ENCODE measurements around a stretch of chr2.

GRCh38 chr2:102367272-102367737 lies 11.7 kb downstream of the IL18R1 start:
- PRO-cap, 8 experiments: peak in 1 of 8 experiments; most common minus-strand start chr2:102367483 (in 1)

- PRO-cap, 8 experiments: no peak in any of the 8 experiments
These were observed 4.6 kb upstream of the IL18RAP start for GRCh38 chr2:102418338-102418784.

GRCh38 chr2:102618468-102618964 lies 837 bp upstream of the SLC9A2 start:
- PRO-cap, 8 experiments: no peak in any of the 8 experiments

DNA sequence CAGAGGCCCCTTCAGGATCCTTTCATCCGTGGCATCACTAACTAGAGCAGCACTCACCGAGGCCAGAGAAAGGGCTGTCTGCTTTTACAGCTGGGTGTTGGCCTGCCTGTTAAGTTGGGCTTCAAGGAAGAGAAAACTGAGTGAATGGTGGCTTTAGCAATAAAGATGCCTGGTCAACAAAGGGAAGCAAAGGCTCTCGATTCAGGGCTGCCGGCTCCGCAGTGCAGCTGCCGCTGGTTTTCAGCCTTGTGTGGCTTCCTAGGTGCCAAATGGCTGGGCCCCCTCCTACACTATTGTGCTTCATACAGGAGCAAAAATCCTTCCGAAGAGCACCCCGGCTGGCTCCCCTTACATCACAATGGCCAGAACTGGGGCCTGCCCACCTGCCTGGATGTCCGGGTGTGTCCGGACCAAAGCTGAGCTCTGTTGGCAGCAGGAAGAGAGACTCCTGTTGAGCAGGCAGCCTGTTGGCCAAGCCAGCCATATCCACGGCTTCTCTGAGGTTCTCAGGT lies 61.0 kb upstream of the GPR45 start:
- PRO-cap, 8 experiments: no peak in any of the 8 experiments

GRCh38 chr2:105280449-105280814 lies 38.9 kb downstream of the GPR45 start:
- PRO-cap, 8 experiments: no peak in any of the 8 experiments

DNA sequence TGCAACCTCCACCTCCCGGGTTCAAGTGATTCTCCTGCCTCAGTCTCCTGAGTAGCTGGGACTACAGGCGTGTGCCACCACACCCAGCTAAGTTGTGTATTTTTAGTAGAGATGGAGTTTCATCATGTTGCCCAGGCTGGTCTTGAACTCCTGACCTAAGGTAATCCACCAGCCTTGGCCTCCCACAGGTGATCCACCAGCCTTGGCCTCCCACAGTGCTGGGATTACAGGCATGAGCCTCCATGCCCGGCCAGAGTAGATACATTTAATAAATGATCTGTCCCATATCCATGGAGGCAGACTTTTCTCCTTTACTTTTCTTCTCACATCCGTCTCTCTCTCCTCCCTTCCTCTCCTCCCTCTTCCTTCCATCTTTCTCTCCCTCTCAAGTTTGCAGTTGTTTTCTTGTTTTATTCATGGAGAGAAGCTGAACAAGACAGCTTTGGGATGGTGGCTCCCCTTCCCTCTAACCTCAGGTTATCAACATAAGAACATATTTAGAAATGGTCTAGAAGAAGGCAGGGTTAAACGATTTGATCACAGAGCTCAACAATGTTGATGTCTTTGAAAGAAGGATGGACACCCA lies 29.6 kb downstream of the C2orf49 start:
- PRO-cap, 8 experiments: no peak in any of the 8 experiments

DNA sequence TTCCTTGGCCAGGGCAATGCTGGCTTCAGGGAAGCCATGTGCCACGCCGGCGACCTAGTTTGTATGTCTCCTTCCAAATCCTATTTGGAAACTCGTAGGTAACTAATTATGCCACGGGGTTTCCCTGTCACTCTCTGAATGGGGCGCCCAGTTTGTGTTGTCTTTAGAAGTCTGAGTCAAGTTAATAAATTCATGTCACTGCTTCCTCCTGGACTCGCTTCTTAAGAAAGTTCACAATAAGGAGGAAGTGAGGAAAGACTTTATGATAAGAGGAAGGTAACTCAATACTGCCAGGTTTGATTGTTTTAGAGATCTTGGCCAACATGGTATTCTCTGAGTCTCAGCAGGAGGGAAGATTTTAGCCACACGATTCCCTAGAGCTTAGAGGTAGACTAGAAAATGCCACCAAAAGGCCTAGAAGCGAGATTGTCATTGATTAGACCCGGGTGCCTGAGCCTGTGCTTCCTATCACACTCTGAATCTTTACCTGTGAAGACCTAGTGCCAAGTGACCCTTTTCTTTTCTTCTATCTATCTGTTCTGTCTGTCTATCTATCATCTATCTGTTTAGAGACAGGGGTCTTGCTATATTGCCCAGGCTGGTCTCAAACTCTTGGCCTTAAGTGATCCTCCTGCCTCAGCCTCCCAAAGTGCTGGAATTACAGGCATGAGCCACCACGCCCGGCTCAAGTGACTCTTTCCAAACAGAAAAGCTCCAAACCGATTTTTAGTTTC lies 18.8 kb downstream of the FHL2 start:
- PRO-cap, 8 experiments: no peak in any of the 8 experiments

GRCh38 chr2:105380835-105381424 lies 17.9 kb downstream of the FHL2 start:
- PRO-cap, 8 experiments: no peak in any of the 8 experiments

- PRO-cap, 8 experiments: no peak in any of the 8 experiments
These were observed 1.1 kb downstream of the FHL2 start for GRCh38 chr2:105397781-105398217.

DNA sequence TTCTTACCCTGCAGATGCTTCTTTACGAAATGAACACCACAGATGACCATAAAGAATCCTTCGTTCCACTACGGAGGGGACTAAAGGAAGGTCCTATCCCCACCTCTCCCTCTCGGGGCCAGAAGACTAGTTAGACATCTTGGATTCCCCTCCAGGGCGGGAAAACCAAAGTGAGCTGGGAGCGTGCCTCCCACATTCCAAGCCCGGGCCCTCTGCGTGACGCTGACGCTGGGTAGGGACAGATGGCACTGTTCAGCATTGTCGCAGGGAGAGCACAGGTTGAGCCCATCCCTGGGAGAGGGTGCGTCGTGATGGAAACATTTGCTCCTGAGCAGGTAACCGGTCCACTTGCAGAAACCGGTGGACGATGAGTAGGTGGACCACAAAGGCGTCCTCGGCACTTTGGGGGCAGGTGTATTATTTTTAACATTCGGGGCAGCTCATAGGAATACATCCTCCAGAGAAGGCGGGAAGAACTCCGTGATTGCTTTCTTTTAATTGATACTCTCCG lies 700 bp upstream of the FHL2 start:
- PRO-cap, 8 experiments: no peak in any of the 8 experiments

DNA sequence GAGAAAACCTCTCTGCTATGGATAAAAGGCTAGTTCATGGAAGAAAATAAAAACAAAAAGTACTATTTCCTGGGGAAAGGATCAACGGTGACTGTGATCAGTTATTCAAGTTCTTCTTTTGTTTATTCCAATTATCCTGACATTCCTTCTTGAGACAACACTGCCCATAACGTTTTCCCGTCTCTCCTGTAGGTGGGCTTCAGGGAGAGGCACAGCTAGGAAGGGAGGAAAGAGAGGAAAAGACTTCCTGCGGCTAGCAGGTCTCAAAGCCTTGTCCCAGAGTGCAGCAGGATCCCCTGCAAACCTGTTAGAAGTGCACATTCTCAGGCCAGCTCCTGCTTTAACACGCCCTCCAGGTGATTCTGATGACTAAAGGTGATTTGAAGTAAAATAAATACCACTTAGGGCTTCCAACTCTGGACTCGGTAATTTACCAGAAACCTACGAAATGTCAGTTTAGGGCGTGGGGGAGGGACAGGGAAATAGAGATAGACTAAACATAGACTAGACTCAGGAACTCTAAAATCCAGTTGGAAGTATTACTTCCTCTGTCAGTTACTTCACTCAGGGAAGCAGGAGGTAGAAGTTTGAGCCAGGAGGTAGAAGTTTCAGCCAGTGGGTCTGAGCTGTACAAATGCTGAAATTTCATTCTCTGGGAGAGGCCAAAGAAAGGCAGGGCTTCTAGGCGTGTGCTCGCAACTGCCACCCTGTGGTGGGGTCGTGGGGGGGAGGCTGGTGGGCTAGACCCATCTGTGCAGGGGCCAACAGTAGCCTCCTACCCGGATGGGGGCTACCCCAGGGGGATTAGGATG lies 4.6 kb upstream of the FHL2 start:
- PRO-cap, 8 experiments: no peak in any of the 8 experiments

DNA sequence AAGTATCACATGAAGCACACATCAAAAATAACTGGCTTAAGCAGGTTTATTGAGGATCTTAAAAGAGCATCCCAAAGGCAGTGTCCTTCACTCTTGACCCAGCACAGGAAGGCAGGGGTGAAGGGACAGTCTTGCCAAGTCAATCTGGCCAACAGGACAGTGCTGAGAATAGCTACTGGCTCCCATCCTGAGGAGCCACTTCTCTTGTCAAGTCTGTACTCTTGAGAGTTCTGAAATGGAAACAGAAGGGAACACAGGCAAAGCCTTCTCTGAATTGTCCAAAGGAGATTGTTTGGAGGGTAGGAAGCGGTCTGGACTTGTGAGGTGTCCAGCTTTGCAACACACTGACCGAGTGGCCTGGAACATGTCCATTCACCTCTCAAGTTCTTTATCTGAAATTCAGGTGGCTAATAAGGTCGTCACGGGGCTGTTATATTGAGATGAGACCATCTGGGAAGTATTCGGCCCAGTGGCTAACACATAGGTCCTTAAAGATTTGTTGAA lies 99.5 kb upstream of the FHL2 start:
- PRO-cap, 8 experiments: no peak in any of the 8 experiments

DNA sequence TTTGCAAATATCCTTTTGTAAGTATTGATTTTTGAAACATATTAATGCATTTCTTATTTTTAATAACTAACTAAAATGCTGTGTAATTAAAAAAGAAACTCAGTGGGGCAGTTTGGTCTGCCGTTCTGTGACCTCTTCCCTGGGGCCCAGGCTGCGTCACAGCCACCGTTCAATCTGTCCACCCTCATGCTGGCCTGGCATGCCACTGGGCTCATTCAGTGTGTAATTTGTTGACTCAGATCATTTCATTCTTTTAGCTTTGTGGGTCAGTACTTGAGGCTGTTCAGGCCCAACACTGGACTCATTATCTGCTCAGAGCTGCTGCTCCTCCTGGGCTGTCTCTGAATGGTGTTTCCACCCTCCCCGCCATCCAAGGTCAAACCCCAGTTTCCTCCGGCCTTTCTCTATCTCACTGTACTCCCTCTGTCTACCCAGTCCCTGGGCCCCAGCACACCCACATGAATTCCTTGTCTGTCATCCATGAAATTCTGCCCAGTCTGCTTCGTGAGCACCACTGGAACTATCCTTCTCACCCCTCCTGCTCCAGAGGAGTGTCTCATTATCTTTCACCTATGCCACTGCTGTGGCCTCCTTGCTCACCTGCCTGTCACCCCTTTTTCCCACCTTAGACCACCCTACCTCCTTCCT lies 152.4 kb upstream of the NCK2 start:
- PRO-cap, 8 experiments: no peak in any of the 8 experiments

DNA sequence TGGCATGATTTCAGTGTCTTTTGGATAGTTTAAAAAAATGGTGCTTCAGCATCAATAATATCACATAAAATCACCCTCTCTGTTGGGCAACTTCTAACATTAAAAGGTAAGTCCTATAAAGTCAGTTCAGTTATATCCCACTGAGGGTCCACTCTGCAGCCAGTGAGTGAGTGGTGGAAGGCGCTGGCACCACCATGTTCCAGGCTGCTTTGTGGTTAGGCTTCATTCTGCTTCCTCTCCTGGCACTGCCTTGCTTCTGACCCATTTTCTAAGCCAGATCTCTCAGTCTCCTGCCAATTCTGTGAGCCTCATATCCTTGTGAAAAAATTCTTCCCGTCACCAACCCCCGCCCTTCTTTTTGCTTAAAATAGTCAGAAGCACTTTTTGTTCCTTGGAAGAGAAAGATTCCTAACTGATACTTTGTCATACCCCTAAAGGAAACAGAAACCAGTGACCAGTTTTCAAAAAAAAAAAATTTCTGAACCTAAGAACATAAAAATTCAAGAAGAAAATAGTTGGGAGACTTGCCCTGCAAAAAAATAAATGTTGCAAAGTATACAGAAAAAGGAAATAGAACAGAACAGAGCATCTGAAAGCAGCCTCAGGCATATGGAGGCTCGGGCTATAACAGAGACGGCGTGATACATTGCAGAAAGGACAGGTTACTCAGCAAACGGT lies 139.7 kb upstream of the NCK2 start:
- PRO-cap, 8 experiments: no peak in any of the 8 experiments

GRCh38 chr2:105746418-105747255 lies 1.9 kb downstream of the NCK2 start:
- PRO-cap, 8 experiments: peak in 7 of 8 experiments; most common plus-strand start chr2:105747075 (in 4); most common minus-strand start chr2:105746546 (in 6)

DNA sequence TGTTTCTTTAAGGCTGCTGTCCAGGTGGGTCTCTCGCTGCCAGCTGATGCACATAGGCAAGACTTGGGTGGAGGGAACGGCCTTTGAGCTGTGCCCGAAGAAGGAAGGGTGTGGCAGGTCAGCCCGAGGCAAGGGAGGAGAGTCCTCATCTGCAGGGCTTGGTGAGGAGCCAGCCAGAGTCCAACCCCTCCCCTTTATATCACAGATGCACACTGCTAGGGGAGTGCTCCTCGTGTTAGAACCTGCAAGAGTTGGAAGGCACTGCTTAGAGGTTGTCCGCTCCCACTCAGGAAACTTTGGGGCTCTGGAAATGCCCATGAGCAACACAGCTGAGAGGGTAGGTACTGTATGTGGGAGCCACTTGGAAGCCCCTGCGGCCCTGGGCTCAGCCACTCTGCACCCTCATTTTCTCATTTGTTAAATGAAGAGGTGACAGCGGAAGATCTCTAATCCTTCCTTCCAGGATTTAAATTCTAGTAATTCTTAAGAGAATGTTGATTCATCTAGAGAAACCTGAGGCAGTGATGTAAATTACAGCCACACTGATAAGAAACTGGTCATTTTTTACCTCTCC lies 46.1 kb downstream of the NCK2 start:
- PRO-cap, 8 experiments: peak in 2 of 8 experiments; most common plus-strand start position 63 of the sequence (in 1)

GRCh38 chr2:105856734-105857535 lies 112.2 kb downstream of the NCK2 start:
- PRO-cap, 8 experiments: peak in 1 of 8 experiments; most common plus-strand start chr2:105857329 (in 1)

DNA sequence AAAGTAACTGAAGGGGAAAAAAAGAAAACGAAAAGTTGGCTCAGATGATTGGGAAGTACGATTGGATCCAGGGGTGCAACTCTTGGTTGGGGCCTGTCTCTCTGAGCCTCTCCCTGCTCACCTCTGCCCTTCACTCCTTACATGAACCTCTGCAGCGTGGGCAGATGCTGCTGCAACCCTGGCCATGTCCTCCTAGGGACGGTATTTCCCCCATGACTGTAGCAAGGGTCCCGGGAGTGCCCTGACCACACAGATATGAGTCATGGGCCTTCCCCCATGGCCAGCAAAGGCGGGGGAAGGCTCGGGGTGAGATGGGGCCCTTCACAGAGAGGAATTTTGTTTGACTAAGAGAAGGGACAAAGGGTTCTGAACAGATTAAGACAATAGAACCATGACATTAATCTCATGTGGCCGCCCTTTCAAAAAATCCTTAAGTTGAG lies 129.0 kb downstream of the NCK2 start:
- PRO-cap, 8 experiments: no peak in any of the 8 experiments

- PRO-cap, 8 experiments: no peak in any of the 8 experiments
These were observed 131.5 kb upstream of the ECRG4 start for GRCh38 chr2:105934032-105934373.

DNA sequence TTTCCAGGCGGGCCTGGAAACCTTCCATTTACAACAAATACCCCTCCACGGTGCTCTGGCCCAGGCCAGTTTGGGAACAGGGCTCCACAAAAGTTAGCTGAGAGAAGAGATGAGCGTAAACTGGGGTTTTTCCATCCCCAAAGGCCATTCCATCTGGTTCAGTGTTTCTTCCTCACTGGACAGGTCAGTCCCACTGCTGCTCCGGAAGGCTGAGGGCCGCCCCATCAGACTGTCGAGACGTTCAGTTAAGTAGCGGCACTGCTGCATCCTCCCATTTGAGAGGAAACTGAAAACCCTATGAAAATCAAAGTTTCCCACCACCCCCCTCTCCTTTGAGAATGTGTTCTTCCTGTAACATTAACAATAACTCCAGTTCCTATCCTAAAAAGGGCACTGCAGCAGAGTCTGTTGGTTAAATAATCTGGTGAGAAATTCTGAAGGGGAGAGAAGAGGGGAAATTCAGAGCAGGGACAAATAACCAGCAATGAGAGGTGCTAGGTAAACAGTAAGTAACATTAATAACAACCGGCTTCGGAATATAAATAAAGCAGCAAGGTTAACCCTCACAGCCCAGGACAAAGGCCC lies 55.5 kb downstream of the UXS1 start:
- PRO-cap, 8 experiments: no peak in any of the 8 experiments